HTERT-HM (cell line): Measurements from ENCODE around the gene TRIML1.

DNA sequence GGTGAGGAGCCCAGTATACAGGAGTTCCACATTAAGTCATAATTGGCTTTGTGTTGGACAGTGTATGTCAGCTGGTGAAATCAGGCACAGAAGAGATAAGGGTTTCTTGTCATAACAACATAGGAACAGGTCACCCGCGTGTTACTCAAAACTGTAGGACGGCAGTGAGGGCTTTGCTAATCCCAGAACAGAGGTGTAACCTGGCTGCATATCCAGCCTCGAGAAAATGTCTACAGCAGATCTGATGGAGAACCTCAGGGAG lies at the start of gene TRIML1:
TSS of gene TRIML1 (plus strand) at position 109 of the 262 bp plus-strand sequence.
- RRBS = no CpG with 5 or more reads among the region's 4 CpGs

- RRBS = 48% methylated on average over 5 of the region's 46 CpGs
Observed at GRCh38 chr4:188159388-188160263, 20.4 kb downstream of the TRIML1 start.

DNA sequence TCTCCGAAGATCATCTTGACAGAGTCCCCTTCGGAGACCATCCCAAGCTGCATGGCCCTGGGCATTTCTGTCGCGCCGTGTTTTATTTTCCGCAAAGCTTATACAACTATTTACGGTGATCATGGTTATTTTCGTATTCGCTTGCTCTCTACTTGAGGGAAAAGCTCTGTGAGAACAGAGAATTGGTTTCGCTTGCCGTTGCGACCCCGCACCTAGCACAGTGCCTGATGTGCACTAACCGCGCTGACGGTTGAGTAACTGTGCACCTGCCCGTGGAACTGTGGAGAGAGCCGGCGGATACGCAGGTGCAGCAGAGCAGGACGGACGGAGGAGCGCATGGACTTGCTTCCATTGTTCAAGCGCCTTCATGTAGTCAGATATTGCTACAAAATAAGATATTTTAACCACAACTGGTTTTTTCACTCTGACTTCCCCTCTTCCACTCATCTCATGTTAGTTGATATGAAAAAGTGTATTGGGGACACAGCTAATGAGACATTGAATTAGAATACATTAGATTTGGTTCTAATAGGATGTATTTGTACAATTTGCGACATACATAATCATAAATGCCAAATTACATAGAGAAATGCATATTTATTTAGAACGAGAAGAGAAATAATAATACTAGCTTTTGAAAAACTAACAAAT lies 416.2 kb downstream of the TRIML1 start:
- RRBS = no CpG with 5 or more reads among the region's 26 CpGs

DNA sequence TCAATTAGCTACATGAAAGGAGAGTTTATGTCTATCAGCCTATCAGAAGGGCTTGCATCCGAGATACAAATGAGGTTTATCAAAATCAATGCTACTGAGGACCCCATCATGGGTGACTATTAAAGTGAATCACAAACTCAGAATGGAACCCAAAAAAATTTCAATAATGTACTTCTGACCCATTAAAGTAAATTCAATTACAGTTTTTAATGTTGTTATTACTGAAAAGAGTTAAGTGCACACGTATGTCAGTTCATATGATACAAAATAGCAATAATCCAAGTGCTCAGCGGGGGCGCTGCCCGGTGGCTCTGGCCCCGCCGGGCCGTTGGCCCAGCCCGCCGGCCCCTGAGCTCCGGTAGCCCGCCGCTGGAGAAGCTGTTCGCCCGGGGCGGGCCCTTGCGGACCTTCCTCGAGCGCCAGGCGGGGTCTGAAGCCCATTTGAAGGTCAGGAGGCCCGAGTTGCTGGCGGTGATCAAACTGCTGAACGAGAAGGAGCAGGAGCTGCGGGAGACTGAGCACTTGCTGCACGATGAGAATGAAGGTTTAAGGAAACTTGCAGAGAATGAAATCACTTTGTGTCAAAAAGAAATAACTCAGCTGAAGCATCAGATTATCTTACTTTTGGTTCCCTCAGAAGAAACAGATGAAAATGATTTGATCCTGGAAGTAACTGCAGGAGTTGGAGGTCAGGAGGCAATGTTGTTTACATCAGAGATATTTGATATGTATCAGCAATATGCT lies 599.0 kb downstream of the TRIML1 start:
- RRBS = no CpG with 5 or more reads among the region's 25 CpGs

GRCh38 chr4:189658638-189659226 lies 281.9 kb upstream of the FRG1 start:
- RRBS = no CpG with 5 or more reads among the region's 6 CpGs

DNA sequence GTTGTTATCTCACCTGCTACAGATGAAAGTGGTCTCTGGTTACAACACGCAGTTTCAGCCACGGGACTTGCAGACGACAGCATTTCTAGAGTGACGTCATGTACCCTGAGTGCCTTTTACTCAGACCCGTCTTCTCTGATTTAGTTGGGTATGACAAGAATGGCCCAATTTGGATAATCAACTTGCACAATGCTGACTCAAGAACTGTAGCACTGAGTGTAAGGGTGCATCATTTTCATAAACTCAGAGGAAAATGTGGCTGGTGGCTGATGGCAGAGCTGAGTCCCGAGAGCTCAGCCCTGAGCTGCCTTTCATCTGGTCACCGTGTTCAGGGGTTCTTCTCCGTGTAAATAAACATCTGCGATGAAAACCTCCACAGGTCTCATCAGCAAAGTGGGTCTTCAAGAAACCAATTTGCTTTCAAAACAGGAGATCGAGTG lies 281.3 kb upstream of the FRG1 start:
- RRBS = no CpG with 5 or more reads among the region's 10 CpGs

DNA sequence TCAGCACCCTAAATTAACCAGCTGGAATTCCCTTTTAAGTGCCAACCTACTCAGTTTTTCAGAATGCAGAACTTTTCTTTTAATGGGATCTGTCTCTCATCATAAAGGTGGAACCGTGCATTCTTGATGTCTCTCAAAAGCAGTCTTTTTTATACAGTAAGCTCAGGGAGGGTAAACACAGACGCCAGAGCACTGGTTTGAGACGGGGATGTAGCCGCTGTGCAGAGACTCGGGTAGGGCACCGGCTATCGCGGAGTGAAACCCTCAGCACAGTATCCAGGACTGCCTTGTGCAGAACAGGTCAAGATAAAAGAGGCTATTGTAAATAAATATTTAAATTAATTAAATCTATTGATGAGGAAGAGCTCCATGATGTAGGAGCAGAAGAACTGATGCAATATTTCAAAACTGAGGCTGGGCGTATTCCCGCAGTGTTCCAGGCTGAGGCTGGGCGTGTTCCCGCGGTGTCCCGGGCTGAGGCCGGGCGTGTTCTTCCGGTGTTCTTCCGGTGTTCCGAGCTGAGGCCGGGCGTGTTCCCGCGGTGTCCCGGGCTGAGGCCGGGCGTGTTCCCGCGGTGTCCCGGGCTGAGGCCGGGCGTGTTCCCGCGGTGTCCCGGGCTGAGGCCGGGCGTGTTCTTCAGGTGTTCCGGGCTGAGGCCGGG lies 130.5 kb upstream of the FRG1 start:
- RRBS = 67% methylated on average over 4 of the region's 38 CpGs

- RRBS = no CpG with 5 or more reads among the region's 15 CpGs
Observed at GRCh38 chr4:190049302-190049735, 22.3 kb upstream of the FRG2 start.